Neural crest cell (in vitro differentiated cells): ENCODE results near the genes RSRP1 and MAN1C1.

DNA sequence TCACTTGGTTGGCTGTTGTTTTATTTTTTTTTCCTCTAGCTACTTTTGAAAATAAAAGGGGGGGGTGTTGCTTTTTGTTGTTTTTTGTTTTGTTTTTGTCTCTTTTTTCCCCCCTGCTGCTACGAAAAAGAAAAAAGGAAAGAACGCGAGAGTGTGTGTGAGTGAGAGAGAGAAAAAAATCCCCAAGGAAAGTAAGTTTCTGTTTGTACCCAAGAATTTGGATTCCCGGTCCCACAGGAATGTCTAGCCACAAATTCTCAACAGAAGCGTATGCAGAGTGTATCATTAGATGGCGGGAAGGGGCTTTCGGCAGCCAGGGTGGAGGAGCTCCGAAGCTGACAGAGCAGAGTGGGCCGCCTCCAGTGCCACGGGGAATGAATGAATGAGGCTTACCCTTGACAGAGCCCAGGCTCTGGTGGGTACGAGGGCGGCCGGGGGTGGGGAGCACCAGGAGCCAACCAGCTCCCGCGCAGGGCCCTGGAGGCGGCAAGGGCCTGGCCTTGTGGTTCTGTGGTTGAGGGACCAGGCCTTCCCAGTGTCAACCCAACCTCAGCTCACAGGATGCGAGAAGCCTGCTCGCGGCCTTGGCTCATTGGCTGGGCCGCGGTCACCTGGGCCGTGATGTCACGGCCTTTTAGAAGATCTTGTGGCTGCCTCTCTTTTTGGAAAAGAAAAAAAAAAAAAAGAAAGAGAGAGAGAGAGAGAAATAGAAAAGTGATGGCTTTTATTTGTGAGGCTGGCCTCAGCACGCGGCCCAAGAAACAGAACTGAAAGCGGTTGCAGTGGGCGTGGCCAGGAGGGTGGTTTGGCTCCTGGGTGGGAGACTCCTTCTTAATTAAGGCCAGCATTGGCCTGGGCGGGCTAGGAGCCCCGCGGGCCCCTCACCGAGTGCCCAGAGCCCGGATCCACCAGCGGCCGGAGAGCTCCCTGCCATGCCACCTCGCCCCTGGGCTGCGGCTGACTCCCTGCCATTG, 34.8 kb upstream of the RUNX3 start:
- PRO-cap = no peak

DNA sequence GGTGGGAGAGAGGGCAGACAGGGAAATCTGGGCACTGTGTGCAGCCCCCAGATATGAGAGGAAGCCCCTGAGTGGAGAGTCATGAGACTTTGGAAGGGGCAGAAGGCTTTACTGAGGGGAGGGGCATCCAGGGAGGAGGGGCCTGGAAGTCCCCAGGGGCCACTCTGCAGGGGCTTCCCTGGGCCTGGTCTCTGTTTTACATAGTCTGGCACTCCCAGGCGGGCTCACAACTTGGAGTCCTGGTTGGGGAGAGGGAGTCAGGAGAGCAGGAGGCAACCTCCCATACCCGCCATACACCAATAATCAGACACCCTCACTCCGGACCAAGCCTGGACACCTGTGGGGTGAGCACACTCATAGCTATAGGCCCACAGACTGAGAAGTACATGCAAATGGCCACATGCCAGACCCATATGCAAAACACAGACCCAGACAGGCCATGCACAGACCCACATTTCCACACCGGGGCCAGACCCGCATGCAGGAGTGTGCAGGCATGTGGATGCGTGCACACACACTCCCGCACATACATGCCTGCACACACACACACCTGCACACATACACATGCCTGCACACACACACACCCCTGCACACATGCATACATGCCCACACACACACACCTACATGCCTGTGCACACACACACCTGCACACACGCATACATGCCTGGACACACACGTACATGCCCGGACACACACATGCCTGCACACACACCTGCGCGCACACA, 89.3 kb upstream of the RUNX3 start:
- PRO-cap = no peak

GRCh38 chr1:25028571-25029401, 98.7 kb upstream of the RUNX3 start:
- PRO-cap = no peak

DNA sequence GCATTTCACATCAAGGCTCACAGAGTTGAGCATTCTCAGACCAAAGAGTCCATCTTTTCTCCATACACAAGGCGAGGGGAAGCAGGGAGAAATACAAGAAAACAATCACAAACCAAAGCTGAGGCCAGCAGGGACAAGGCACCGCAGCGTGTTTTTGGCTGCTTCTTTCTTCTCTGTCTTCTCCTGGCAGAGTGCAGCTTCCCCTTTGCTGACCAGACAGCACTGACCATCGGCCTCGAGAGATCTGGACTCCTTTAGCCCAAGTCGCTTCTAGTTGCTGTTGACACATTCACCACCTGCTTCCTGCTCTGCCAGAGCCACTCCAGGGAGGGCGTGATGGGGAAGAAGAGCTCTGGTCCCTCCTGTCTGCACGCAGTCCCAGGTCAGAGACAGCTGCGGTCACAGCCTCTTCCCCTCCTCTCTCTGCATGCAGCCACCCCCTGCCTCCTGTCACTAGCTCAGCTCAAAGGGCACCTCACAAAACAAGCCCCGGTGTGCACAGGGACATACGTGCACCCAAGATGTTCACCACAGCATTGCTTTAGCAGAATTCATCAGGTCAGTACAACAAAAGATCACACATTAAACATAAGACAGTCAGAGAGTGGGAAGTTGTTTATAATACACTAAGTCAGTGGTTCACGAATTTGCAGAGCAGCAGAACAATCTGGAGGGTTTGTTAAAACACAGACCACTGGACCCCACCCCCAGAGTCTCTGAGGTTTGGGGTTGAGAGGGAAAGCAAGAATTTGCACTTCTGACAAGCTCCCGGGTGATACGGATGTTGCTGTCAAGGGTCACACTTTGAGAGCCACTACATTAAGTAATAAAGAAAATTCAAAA, 132.9 kb downstream of the SYF2 start:
- PRO-cap = no peak

- PRO-cap = no peak
These were observed 5.1 kb downstream of the RSRP1 start for GRCh38 chr1:25242081-25242589.

DNA sequence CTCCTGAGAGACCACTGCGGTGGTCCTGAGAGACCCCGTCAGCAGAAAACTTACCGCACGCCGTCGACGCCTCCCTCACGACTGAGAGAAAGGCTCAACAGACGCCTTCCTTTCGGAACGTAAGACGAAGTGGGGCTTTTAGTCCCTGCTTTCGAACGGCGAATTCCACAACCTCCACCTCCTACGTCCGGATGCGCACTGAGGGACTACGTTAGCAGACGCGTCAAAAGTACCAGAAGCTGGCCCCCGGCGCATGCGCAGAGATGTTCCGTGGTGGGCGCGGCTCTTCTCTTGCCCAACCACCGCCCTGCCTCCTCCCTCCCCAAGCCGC, at the start of gene RSRP1:
RSRP1 (minus strand) TSS at position 200 of the 331 bp plus-strand sequence.
- PRO-cap = bidirectional peak, plus-strand start outside the sequence, minus-strand start at position 200 of the sequence

- PRO-cap = no peak
These were observed 8.1 kb upstream of the RHD start for GRCh38 chr1:25264222-25264592.

GRCh38 chr1:25429827-25430021, 973 bp upstream of the MACO1 start:
- PRO-cap = no peak

- PRO-cap = no peak
These were observed 21.9 kb downstream of the LDLRAP1 start for GRCh38 chr1:25565103-25565931.

- PRO-cap = bidirectional peak, plus-strand start at chr1:25570360, minus-strand start at chr1:25570081
These were observed 26.3 kb downstream of the LDLRAP1 start for GRCh38 chr1:25569392-25570415.

DNA sequence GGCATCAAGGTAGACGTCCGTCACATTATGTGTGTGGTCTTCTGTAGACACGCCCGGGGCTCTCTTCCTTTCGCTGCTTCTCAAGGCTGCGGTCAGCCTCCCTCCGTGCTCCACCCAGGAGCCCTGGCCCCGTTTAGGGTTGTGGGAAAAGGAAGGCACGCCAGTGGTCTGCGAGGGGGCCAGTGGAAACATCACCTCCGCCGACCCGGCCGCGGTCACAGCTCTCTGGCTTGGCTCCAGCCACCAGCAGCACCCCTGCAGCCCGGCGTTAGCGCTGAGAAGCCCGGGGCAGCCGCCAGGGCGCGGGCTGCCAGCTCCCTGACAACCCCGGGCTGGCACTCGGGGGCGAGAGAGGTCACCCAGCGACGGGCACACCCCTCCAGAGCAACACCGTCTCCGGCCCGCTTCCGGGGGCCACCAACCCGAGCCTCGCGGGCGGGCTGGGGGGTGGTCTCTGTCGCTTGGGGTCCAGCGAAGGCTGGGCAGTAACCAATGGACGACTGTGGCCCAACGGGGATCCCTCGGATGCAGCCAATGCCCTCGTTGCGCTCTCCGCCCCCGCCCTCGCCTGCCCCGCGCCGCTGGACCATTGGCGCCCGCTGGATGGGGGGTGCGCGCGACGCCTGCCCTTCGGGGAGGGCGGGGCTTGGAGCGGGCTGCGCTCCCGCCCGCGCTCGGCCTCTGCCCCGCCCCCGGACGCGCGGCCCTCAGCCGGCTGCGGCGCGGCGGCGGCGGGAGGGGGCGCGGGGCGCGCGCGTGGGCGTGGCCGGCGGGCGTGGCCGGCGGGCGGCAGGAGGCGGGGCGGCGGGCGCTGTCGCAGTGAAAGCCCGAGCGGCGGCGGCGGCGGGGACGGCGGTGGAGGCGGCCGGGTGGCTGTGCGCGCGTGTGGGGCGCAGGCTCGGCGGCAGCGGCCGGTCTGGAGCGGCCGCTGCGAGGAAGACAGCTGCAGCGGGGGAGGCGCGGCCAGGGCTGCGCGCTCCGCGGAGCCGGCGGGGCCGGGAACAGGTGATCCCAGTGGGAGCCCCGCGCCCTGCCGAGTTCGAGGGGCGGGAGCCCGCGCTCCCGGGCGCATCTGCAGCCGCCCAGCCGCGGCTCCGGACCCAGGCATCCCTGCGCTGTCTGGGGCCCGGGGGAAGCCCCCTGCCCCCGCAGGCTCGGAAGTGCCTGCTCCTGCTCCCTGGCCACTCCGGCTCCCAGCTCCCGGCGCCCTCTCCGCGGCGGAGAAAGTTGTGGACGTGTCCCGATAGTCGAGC, at the start of gene MAN1C1:
MAN1C1 (plus strand) TSS at position 819 of the 1,253 bp plus-strand sequence.
- PRO-cap = unidirectional peak, minus-strand start at position 487 of the sequence; bidirectional peak, plus-strand start at position 846 of the sequence, minus-strand start at position 591 of the sequence

DNA sequence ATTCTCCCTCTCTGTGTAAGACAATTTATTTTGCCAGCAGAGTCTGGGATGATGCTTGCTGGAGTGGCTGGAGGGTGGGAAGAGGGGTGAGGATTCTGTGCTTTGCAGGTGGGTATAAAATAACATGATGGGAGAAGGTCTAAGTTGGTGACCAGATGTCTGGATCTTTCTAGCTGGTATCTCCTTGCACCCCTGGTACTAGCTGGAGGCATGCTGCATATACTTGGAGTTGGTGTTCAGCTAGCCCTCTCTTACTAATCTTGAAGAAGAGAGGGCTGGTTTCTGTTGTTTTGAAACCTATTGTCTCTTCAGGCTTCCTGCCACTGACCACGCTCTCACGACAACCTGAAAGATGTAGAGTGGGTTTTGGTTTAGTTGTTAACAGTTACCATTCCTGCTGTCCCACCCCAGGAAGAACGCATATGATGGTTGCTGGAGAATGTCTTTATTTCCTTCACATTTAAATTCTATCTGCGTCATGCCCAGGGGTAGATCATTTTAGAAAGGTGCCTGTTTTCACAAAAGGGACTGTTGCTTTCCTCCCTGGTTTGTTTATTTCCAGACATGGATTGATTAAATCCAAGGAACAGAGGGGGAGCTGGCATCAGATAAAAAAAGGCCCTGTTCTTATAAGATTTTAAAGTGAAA, 3.6 kb downstream of the MAN1C1 start:
- PRO-cap = no peak

- PRO-cap = no peak
These were observed 15.0 kb downstream of the MAN1C1 start for GRCh38 chr1:25631523-25632133.

DNA sequence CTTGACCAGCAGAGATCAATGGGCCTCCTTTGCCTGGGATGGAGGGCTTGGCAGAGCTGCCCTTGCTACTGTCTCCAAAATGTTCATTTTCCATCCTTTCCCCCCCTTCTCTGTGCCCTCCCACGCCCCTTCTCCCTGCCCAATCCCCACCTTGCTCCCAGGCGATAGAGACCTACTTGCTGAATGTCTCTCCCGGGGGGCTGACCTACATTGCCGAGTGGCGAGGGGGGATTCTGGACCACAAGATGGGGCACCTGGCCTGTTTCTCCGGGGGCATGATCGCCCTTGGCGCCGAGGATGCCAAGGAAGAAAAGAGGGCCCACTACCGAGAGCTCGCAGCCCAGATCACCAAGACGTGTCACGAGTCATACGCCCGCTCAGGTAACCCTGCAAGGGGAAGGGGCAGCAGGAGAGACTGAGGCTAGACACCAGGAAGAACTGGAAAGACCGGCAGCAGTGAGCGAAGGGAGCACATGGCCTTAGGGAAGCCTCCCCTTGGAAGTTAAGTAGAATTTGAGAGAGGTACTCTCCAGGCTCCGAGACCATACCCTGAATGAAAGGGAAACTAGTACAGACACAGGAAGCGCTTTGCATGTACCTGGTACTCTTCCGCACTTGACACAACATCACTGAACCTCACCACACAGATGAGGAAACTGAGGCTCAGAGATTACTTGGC, 21.9 kb upstream of the SELENON start:
- PRO-cap = no peak

GRCh38 chr1:25804094-25804761, 4.2 kb downstream of the SELENON start:
- PRO-cap = no peak

DNA sequence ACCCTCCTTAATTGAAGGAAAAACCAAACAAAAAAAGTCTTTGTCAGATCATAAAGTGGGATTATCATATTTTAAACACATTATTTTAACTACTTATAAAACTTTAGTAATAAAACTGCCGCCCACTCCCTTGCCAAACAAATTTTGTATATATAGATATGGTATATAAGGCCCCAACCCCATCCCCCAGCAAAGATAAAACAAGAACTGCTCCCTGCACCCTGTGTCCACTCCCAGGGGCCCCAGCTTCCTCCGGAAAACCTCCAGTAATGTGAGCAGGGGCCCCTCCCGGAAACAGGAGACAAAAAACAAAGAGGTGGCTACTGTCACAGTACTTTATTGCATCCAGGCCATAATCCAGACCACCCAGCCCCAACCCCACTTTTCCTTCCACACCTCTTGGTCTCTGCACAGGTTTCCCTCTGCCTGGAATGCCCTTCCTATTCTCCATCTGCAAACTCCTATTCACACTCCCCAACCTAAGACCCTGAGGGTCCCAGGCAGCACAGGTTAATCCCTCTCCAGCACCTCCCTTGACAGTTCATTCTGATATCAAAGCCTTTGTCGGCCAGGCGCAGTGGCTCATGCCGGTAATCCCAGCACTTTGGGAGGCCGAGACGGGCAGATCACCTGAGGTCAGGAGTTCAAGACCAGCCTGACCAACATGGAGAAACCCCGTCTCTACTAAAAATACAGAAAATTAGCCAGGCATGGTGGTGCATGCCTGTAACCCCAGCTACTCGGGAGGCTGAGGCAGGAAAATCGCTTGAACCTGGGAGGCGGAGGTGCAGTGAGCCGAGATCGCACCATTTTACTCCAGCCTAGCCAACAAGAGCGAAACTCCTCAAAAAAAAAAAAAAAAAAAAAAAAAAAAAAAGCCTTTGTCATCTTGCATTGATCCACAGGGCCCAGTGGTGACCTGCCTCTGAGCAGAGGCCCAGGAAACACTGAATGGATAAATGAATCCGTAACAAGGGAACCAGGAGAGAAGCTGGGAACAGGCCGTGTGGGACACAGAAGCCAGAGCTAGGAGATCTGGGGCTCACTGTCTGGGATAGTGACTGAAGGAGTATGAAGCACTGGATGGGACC, 2.3 kb upstream of the AUNIP start:
- PRO-cap = no peak

DNA sequence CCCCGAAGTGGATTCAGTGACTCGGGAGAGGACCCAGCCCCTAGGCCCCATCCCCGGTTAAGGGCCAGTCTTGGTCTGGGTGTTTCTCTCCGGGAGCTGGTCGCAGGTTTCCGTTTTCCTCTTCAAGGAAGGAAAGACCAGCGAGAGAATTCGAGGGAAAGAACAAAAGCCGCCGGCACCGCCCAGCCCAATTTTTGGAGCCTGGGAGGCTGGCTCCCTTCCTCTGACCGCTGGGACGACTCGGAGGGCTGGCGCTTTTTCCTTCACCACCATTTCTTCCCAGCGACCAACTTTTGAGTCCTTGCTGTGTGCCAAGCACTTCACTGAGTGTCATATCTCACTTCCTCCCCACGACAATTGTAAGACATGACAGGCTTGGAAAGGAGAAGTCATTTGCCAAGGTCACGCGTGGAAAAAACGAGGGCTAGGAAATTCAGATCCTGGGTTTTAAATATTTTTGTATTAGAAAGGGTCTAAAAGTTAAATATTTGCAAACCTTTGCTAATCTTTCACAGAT, 17.0 kb upstream of the STMN1 start:
- PRO-cap = no peak

DNA sequence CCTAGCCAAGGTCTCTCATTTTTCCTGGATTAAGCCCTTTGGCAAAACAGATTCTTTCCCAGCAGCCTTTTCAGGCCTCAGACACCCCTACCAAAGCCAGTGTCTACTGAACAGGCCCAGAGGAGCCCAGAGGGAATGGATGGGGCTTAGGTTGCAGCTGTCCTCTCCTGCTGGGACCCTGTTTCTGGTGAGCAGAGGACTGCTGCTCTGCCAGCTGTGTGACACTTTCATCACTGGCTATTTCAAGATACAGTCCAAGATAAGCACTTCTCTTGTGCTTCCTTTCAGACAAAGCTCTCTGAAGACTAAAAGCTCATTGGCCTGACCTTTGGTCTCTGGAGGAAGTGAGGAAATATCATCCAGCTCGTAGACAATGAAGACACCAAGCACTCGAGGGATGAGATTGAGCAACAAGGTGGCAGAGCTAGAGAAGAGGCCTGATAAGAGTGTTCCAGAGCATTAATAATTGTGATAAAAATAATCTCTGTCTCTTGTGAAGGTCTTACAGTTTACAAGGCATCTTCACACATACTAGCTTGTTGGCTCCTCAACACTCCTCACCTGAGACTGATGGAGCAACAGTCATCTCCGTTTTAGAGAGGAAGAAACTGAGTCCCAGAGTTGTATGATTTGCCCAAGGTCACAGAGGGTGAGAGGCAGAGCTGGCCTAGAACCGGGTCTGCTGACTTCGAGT, 829 bp downstream of the PAFAH2 start:
- PRO-cap = bidirectional peak, plus-strand start at position 389 of the sequence, minus-strand start at position 235 of the sequence

DNA sequence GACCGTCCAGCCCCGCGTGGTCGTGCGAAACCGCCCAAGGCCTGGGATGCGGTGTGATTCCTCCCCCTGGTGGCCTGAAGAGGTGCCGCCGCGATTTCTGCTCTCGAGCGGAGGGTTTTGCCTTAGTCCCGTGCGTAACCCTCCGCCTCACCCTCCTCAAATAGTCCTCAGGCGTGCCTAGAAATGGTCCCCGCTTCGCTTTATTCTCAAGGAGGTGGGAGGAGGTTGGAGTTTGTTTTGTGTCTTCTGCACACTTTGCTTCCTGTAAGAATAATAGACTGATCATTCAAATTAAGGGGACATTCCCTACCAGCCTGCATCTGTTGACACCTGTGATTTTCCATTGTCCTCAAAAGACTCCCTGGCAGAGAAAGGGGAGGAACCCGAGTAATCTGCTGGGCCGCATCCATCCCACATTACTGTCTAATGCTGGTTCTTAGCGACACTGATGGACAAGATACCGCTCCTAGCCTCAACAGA, 423 bp upstream of the PAFAH2 start:
- PRO-cap = bidirectional peak, plus-strand start at position 159 of the sequence, minus-strand start outside the sequence; unidirectional peak, plus-strand start at position 302 of the sequence; bidirectional peak, plus-strand start at position 352 of the sequence, minus-strand start at position 345 of the sequence

- PRO-cap = no peak
These were observed 9.1 kb downstream of the TRIM63 start for GRCh38 chr1:26058222-26058810.